NT2/D1 (cell line): ENCODE data around the gene ZNF79.

GRCh38 chr9:124855928-124857046, 3.0 kb downstream of the WDR38 start:
- RRBS, 2 experiments, result 100% methylated on average over 3 of the region's 23 CpGs; no CpG with 5 or more reads in 1 of the 2 experiments

GRCh38 chr9:124950056-124950410, 9.2 kb upstream of the GOLGA1 start:
- RRBS, 2 experiments, result no CpG with 5 or more reads among the region's 1 CpG

DNA sequence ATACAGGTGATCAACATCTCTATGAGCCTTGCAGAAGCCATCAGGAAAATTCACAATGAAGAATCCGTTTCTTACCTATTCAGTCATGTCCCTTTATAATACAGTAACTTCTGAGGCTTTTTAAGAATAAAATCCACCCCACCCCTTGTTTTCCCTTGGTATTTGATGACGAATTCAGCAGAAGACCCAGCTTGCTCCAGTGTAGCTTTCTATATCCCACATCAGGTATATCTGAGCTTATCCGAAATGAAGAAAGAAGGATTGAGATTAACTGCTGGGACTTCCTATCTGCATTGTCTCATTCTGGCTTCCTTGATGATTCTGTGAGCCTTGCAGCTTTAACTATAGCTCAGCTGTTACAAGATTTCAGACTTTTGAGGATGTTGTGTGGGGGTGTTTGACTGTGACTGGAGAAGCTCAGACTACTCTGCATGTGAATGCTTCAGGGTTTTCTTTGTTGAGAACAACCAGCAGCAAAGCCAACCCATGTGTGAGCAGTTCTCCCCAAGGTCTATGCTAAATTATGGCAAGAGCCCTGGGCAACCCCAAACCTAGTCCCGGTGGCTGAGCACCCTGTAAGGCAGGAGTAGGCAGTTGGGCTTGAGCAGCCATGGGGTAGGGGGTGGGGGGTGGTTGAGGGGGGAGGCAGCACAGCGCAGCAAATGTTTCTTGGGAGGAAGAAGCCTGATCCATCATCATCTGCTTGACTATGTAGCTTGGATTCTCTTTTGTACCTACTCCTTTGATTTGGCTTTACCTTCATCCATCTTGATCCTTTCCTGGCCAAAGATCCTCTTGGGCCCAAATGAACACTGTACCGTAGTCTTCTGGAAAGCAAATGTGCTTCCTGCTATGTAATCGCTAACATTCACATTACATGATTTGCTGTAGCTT, 8.4 kb upstream of the SCAI start:
- RRBS, 2 experiments, result no CpG with 5 or more reads among the region's 7 CpGs

GRCh38 chr9:125532497-125533243, 174.3 kb downstream of the MAPKAP1 start:
- RRBS, 2 experiments, result no CpG with 5 or more reads among the region's 9 CpGs

DNA sequence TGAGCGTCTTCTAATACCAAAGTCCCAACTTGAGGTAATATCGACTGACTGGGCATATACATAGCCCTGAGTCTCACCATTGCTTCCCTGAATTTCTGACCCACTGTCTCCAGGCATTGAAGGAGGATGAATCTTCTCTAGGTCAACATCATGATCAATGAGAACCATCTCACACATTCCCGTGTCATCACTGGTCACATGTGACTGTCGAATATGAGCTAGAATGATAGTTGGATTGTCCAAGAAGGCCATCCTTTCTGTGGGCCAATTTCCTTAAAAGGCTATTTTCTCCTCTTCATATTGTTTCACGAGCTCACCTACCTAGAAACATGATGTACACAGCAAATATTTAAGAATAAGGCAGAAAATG, 34.7 kb downstream of the MAPKAP1 start:
- RRBS, 2 experiments, result no CpG with 5 or more reads among the region's 5 CpGs

GRCh38 chr9:125747768-125748450, 736 bp downstream of the PBX3 start:
- RRBS, 2 experiments, result under 1 to 2% methylated on average over 46 of the region's 88 CpGs

DNA sequence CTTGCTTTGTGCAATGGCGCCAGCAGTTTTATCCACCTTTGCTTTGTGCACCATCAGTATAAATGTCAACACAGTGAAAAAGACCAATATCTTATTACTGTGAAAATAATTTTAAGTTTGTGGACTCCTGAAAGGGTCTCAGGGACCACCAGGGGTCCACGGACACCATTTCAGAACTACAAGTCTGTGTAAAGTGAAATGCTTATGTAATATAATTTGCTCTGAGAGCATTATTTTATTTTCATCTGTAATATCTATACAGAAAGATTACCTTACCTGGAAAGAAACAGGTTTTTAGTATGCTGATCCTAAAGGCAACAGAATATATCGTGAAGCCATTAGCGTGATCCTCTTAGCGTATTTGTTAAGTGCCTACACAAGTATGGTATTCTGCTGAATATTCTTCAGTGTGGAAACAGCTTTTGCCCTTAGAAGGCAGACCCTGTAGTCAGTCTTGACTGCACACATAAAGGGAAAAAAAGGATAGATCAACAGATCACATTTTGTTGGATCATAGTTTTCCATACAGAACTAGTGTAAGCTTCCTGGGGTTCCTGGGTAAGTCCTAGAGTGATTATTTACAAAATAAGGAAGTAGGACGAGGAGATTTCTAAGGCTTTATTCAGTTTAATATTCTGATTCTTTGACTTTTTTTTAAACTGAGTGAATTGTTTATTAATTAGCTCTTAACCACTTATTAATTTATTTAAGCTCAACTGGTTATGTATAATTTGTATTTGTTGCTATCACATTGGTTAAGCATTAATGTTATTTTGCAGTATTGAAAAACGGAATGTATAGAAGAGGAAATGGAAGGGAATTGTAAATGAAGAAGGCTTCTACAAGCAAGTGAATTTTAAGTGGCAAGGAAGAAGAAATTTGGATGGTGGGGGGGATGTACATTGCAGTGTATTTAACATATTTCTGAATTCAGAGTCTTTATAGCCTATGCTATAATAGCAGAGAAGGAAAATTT, 22.3 kb downstream of the PBX3 start:
- RRBS, 2 experiments, result no CpG with 5 or more reads among the region's 7 CpGs

DNA sequence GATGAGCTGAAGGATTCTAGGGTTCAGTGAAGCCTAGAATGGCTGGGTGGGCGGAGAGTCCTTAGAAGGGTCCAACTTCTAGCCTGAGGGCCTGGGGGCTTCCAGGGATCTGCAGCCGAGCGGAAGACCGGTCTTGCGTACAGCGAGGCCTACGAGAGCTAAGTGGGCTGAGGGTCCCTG, 487 bp upstream of the MVB12B start:
- RRBS, 2 experiments, result 32% methylated on average over 4 of the region's 7 CpGs; no CpG with 5 or more reads in 1 of the 2 experiments

DNA sequence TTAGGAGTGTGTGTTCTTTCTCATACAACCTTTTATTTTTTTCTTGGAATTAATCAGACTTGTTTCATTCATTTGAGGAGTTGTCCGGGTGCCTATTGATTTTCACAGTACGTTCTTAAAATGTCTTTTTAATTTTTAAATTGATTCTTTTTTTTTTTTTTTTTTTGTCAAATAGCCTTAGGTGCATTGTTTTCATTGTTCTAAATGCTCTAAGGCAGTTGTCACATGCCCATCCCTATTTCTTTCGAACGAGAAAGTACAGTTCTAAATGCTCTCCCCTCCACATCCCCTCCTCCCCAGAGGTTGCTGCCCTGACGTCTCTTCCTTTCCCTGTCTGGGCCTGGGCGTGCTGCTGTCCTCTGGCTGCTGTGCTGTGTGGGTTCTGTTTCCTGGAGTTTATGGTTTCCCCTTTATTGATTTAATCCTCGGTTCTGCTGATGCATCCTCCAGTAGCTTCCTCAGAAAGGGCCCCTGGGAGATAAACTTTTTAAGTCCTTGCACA, 48.6 kb downstream of the MVB12B start:
- RRBS, 2 experiments, result no CpG with 5 or more reads among the region's 7 CpGs

- RRBS, 2 experiments, result 78 to 89% methylated on average over 5 of the region's 29 CpGs
Measured at GRCh38 chr9:126421410-126422455, 95.1 kb downstream of the MVB12B start.

GRCh38 chr9:126482237-126482943, 131.3 kb upstream of the LMX1B start:
- RRBS, 2 experiments, result 91 to 96% methylated on average over 14 of the region's 42 CpGs

- RRBS, 2 experiments, result 1 to 6% methylated on average over 8 to 12 of the region's 62 CpGs
Measured at GRCh38 chr9:126514035-126514769, 99.5 kb upstream of the LMX1B start.

DNA sequence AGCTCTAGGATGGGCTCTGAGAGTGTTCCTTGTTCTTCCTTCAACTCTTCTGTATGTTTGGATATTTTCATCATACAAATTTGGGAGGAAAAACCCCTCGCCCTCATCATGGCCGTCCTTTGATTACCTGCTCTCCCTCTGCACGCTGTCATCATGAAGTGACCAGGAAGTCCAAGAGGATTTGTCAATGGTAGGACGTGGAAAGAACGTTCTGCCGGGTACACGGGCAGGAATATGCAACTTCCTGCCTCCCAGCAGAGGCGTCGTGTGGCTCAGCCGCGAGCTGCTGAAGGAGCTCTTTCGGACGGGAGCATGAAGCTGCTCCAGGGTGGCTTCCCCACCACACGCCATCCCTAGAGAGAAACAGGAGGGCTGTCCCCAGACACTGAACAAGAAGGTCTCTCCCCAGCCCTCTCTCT, 88.4 kb upstream of the LMX1B start:
- RRBS, 2 experiments, result no CpG with 5 or more reads among the region's 14 CpGs

DNA sequence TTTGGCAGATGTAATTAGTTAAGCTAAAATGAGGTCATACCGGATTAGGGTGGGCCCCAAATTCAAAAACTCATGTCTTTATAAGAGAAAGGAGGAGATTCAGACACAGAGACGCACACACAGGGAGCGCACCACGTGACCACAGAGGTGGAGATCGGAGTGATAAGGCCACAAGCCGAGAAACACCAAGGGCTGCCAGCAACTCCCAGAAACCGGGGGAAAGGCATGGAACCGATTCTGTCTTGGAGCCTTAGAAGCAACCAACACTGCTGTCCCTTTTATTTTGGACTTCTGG, 31.8 kb upstream of the LMX1B start:
- RRBS, 2 experiments, result no CpG with 5 or more reads among the region's 8 CpGs

DNA sequence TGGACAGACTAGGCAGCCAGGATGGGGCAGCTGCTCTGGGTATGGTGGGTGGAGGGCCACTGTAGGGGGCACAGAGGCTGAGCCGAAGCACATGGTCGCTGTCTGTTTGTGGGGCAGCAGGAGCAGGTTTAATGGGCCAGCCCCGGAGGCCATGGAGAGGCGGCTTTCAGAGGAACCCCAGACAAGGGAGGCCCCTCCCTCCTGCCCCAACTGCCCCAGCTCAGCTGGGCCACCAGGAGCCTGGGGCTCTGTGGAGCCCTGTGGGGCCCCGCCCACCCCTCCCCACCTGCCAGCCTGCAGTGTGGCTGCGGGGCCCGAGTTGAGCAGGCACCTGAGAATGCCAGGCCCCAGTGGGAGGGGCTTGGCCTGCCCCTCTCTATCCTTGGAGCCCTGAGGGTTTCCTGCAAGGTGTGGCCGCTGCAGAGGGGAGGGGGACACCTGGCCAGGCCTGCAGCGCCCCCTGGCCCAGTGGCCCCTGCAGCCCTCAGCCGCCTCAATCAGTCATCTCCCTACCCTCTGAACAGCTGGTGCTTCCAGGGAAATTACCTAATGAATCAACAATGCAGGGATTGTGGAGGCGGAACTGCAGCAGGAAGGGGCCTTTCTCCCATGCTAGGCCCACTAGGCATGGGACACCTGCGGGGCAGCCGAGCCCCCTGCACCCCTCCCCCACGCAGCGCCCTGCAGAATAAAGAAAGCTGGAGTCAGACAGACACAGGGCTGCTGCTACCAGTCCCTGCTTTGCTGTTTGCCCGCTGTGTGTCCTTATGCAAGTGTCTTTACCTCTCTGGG, 47.9 kb downstream of the LMX1B start:
- RRBS, 2 experiments, result no CpG with 5 or more reads among the region's 16 CpGs

DNA sequence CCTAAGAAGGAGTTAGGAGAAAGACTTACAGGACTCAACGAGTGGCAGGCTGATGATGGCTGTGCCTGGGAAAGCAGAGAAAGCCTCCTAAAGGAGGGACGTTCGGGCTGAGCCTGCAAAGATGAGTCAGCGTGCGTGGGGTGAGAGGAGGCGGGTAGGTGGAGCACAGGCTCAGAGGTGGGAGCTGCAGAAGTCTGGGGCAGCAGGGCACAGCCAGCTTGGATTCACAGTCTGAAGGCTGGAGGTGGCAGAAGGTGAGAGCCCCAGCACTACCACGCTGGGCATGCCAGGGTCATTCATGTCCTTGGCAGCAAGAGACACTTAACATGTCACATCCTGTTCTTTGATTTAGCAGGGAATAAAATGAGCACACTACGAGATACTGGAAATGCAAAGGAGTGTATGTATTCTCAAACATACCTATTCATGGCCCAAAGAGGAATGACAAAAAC, 90.9 kb downstream of the LMX1B start:
- RRBS, 2 experiments, result no CpG with 5 or more reads among the region's 8 CpGs

DNA sequence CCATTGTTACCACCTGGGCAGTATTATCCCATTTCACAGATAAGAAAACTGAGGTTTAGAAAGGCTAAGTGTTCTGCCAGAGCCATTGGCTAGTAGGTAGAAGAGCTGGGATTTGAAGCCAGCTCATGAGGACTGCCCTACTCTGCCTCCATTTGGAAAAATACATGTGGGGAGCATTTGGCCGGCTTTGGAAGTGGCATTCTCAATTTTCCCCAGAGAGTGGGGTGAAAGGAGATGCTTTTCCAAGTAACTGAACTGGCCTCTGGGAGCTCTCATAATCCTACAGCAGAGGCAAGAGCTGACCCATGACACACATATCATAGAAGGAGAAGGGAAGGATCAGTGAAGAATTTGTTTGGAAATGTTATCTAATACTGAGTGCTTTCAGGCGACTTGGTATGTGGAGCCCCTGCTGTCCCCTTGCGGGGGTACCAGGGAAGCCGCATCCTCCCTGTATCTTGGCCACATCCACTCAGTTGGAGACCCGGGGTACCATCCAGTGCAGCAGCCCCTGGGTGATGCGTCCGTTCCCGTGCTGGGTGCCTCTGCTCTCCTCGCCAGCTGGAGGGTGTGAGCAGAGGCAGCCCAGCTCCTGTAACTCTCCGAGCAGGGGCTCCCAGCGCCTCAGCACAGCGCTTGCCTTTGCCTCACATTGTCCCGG, 1.1 kb downstream of the ANGPTL2 start:
- RRBS, 2 experiments, result no CpG with 5 or more reads among the region's 13 CpGs

GRCh38 chr9:127293303-127293895, 28.8 kb downstream of the GARNL3 start:
- RRBS, 2 experiments, result no CpG with 5 or more reads among the region's 6 CpGs

DNA sequence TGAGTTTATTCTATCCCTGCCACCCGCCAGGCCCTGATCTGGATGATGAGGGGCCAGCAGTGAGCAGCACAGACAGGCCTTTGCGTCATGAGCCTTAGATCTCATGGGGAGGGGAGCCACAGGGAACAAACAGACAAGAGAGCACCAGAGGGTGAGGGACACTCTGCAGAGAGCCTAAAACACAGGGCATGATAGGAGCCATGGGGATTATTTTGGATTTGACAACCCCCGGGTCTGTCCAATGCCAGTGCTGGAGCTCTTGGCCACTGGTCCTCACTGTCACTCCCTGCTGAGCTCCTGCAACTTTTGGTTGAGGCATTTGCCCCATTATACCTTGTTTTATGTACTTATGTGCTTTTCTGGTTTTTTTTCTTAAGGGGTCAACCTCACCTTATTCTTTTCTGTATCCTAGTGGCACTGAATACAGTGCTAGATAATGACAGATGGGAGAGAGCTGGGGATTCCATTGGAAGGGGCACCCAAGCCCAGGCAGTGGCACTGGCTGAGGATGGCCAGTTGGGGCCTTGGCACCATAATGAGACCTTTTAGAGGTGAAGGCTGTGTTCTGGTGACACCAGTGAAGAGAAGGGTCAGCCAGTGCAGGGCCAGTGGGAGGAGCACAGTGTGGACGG, 33.9 kb upstream of the SLC2A8 start:
- RRBS, 2 experiments, result no CpG with 5 or more reads among the region's 4 CpGs

DNA sequence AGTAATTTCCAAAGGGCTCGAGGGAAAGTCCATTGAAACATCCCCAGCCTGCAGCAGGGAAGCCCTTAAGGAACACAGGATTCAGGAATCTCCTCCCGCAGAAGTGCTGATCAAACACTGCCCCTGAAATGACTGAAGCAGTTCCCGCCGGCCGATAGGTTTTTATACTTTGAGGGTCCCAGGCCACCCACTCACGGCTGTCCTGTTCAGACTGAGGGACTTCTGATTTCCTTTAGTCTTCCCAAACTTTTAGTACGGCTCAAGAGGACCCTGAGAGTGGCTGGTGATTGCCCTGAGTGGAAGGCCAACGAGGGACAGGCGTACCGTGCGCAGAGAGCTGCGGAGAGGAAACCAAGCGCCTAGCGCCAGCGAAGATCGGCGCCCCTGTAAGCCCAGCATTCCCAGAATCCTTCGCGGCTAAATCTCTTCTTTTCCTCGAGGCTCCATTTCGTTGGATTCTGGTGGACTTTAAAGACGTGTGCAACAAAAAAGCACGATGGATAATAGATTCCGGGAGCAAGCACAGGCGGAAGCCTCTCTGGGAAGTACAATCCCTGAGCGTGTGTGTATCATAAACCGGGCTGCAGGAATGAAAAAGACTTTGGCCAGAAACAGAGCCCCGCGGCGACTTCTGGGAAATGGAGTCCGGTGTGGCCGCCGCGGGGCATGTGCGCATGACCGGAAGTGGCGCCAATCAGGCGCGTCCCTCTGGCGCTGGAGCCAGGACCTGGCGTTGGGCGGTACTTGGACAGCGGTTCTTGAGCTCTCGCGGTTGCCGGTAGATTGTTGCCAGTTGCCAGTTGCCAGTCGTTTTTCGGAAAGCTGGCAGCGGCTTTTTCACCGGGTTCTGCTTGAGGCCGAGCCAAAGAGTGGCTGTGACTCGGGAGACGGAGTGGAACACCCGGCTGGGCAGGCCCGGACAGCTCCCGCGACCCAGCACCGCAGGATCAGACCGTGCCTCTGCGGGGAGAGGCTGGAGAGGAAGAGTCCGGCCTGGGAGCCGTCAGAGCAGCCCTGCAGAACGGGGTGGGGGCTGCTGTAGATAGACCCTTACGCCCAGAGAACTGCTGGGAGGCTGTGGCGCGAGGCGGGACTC, at the start of gene ZNF79:
TSS of gene ZNF79 (plus strand) at position 693 of the 1,096 bp plus-strand sequence.
- RRBS, 2 experiments, result under 1 to 2% methylated on average over 31 of the region's 67 CpGs